Kidney epithelial cell (primary cell): ENCODE results near the genes SRPK3 and L1CAM.

- RAMPAGE, long total RNA = no peak
- RRBS = no CpG with 5 or more reads among the region's 9 CpGs
Observed at GRCh38 chrX:153697958-153698411, 10.3 kb downstream of the SLC6A8 start.

- RAMPAGE, long total RNA = no peak
- RRBS = no CpG with 5 or more reads among the region's 17 CpGs
Observed at GRCh38 chrX:153699839-153700404, 12.2 kb downstream of the SLC6A8 start.

- RAMPAGE, long total RNA = no peak
- RRBS = no CpG with 5 or more reads among the region's 22 CpGs
Observed at GRCh38 chrX:153702865-153703359, 15.2 kb downstream of the SLC6A8 start.

DNA sequence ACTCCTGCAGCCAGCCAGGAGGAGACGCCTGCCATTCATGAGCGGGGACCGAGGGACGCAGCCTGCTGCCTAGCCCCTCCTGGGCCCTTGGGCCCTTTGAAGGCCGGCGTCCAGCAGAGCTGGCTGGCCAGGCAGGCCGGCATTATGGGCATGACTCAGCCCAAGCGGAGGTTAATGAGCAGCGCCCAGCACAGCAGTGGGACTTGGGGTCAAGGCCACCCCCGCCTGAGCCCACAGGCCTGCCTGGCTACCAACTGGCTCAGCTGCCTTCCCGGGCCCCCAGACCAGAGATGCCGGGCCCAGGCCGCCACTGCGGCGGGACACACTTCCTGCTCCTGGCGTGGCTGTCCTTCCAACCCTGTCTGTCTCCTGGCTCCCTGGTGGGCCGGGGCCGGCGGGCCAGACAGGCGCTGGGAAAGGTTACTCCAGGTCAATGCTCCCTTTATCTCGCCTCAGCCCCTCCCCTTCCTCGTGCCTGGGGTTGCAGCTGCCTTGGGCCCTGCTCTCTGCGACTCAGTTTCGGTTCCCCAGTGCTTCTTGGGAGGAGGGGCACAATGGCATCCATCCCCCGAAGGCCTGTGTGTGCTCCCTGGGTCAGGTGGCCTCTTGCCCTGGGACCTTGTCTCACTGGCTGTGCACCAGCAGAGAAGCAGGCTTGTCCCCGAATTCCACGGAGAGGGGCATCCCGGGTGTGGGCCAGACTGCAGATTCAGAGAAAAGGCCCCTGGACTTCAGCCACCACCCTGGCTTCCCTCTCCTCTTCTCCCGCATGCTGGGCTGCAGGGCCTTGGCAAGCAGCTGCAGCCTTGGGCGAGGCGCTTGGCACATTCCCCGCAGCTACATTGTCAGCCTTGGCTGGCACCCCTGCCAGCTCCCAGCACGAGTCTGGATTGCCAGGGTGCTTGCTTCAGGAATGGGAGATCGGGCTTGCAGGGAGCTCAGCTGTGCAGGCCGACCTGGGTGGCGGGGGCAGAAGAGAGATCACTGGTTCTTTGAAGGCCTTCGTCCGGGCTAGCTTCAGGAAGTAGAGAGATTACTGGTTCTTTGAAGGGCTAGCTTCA lies 2.2 kb downstream of the ABCD1 start:
- RAMPAGE, long total RNA = no peak
- RRBS = 41% methylated on average over 5 of the region's 38 CpGs

GRCh38 chrX:153740535-153740974 lies 15.9 kb downstream of the ABCD1 start:
- RAMPAGE, long total RNA = no peak
- RRBS = no CpG with 5 or more reads among the region's 10 CpGs

GRCh38 chrX:153780574-153781188 lies at the start of gene SRPK3:
Gene SRPK3 (plus strand): TSS chrX:153781041.
- RAMPAGE, long total RNA = no peak
- RRBS = 19% methylated on average over 6 of the region's 41 CpGs

DNA sequence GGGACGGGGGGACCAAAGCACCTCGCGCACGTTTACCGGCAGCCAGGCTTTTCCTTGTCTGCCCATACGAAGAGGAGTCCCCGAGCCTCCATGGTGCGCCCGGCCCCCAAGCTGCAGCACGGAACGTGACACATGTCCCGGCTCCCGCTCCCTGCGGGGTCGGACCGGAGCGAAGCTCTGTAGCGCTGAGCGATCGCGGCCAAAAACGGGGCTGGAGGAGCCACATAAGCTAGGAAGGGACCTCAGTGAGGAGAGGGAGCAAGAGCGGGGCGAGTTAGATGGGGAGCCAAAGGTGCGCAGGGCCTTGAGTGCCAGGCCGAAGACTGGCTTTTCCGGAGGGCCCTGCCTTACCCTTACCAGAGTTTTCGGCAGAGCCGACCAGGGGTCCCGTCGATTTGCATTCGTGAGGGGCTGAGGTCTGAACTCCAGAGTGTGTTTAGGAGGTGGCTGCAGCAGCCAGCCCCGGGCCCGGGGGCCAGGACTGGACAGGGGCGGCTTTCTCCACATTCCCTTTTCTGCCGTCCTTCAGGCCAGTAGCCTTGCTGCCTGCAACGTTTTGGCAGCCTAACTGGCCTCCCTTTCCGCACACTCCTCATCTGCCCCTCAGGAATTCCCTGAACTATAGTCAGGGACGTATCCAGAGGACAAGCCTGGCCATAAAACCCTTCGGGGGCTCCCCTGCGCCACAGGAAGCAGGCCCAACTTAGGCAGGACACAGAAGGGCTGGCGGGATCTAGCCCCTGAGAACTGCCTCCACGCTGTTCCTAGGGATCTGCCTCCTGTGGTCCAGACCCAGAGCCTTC lies 628 bp downstream of the SSR4 start:
- RAMPAGE, long total RNA = no peak
- RRBS = 27% methylated on average over 11 of the region's 43 CpGs

- RAMPAGE, long total RNA = no peak
- RRBS = 49% methylated on average over 6 of the region's 14 CpGs
Observed at GRCh38 chrX:153818347-153818816, 12.0 kb downstream of the PDZD4 start.

DNA sequence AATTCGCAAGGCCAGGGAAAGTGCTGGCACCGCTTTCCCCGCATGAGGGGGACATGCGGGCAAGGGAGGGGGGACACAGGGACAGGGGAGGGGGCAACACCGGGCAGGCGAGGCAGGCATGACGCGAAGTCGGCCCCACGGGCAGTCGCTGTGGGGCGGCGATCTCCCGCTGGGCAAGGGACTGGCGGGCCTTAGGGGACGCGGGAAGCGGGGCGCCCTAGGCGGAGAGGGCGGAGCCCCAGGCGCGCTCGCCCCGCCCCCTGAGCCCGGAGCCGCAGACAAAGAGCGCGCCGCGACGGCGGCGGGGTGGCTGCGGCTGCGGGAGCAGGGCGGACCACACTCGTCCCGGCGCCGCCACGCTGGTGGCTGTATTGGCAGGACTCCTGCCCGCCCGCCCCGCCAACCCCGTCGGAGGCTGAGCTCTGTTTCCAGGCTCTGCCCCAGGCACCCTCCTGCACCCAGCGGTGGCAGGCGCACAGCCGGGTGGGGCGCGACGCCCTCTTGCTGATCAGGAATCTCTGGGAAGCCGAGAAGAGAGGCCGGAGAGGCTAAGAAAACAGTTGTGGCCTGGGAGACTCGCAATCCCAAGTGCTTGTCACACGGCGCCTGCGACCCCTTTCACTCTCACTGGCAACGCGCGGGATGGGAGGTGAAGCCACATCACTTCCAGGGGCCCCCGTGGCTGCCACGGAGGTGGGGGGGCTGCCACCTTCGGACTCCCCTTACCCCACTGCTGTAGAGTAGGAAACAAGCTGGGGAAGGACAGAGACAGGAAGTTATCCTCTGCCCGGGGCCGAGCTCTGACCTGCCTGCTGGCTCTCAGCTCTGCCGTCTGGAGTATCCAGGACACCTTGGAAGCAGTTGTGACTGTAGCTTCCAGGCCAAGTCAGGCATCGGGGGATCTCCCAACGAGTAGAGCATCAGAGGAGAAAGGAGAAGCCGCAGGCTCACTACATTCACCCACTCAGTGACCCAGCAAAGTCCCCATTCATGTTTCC lies 11.2 kb downstream of the PDZD4 start:
- RAMPAGE, long total RNA = no peak
- RRBS = 19% methylated on average over 19 of the region's 71 CpGs

- RAMPAGE, long total RNA = no peak
- RRBS = 13% methylated on average over 35 of the region's 78 CpGs
Observed at GRCh38 chrX:153886023-153886715, at the start of gene L1CAM. Gene L1CAM (minus strand): TSS chrX:153886173.

DNA sequence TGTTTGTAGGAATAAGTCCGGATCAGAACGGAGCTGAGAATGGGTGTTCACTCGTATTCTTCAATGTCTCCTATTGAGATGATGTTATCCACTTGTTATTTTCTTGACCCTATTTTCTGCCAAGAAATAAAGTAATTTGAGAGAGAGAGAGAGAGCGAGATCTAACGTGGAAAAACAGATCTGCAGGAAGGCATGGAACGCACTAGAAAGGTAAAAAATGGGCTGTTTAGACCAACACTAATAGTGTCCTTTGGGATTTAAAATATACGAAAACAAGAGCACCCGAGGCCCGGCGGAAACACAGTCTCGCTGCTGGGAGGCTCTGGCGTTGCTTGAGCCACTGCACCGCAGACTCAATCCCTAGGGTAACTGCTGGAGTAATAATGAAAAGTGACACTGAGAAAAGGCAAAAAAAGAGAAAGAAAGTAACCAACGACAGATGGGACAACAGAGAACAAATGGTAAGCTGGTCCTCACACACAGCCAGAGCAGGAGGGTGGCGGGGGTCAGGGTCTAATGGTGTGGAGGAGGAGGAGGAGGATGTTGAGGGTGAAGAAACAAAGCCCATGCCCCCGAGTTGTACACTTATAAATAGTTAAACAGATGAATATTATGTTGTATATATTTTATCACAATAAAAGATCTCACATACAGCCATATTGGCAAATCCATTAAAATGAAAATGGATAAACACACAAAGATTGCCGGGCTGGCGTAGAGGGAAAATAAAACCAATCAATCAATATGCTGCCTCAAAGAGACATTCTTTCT lies 15.4 kb downstream of the IRAK1 start:
- RAMPAGE, long total RNA = no peak
- RRBS = no CpG with 5 or more reads among the region's 18 CpGs

DNA sequence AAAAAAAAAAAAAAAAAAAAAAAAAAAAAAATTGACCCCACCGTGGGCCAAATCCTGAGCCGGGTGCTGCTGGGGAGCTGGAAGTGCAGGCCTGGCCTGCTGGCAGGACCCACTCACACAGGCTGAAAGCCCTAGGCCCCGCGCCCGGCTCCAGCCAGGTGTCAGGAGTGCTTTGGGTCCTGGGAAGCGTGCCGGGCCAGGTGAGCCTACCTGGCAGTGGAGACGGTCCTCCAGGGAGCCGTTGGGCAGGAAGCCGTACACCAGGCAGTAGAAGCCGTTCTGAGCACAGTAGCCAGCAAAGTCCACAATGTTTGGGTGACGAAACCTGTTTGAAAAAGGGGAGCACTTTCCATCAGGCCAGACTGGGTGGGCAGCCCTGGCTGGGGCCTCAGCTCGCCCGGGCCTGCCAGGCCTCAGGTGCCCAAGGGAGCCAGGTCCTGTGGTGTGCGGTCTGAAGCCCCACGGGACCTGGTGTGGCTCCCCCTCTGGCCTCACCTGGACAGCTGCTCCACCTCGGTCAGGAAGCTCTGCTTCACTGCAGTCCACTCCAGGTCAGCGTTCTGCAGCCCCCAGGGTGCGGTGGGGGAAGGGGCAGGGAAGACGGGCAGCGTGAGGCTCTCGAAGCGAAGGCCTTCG lies 1.8 kb downstream of the IRAK1 start:
- RAMPAGE, long total RNA = no peak
- RRBS = 92% methylated on average over 6 of the region's 24 CpGs

GRCh38 chrX:154028747-154029215 lies 9.1 kb upstream of the IRAK1 start:
- RAMPAGE, long total RNA = no peak
- RRBS = no CpG with 5 or more reads among the region's 8 CpGs

DNA sequence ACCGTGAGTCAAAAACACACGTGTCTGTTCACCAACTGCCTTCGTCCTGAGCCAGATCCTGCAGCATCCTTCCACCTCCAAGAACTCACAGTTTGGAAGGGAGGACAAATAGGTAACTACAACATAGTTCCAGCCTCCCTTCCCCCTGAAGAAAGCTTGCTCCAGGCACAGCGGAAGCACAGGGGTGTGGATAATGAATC lies 19.0 kb upstream of the IRAK1 start:
- RAMPAGE, long total RNA = no peak
- RRBS = no CpG with 5 or more reads among the region's 4 CpGs

- RAMPAGE, long total RNA = no peak
- RRBS = no CpG with 5 or more reads among the region's 9 CpGs
Observed at GRCh38 chrX:154040096-154040712, 20.5 kb upstream of the IRAK1 start.

DNA sequence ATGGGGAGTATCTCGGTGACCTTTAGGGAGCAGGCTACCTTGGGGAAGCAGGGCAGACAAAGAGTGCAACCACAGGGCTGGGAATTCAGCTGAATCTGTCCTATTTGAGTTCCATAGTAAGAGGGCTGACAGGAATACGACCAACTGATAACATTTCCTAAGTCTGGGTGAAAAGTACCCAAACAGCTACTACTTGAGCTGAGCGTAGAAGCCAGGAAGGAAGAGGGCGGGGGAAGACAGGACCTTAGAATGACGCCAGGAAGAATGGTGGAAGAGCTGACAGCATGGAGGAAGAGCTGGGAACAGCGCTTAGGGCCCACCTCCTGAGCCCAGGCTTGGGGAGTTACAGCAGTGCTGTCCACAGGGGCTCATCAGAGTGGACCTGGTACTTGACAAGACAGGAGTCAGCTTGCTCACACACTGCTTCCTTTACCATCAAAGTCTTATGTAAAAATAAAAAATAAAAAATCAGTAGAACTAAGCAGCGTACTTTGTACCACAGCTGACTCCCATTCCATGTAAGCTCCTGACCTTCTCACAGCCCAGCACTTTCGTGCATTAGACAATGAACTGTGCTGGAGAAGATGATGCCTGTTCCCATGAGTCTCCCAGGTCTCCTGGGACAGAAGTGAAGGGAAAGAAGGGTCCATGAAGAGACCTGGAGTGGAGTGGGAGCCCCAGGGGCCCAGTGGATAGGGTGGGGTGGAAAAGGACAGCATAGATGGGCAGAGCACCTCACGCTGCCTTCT lies 14.2 kb downstream of the MECP2 start:
- RAMPAGE, long total RNA = no peak
- RRBS = no CpG with 5 or more reads among the region's 9 CpGs

DNA sequence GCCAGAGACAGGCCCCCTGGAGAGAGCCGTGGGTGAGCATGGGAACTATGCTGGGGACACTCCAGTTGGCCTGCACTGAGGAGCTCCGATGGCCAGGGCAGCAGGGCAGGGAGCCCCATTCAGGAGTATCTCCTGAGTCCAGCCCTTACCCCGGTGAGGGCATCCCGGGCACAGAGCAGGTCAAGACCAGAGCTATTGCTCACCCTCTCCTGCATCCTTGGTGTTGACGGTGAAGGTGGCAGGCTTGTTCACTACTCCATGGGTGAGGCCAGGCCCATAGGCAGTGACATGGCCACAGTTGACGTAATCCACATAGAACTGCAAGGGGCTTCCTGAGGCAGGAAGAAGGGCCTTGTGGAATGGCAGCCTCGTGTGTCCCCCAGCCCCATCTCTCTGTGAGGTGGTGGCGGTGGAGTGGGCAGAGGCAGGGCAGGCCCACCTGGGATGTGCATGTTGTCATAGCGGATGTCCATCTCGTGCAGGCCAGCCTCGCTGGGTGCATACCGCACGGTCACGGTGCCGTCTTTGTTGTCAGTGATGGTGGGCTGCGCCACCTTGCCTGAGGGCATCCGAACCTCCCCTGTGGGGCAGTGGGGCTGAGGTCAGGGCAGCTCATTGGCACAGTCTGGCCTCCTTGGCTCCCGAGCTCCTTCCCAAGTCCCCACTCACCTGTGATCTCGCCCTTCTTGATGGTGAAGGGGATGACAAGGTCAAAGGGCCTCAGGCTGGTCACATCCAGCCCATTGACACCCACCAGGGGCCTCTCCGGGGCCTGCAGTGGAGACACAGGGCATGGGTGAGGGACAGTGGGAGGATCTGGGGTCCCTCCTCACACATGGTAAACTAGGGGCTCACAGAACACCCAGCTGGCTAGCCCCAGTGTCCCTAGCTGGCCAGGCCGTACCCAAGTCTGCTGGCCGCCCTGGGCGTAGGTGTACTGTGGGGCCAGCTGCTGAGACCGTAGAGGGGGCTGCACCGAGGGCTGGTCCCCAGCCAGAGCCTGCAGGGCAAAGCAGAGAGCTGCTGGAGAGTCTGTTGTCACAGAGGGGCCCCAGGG lies 20.4 kb downstream of the FLNA start:
- RAMPAGE, long total RNA = no peak
- RRBS = no CpG with 5 or more reads among the region's 25 CpGs

- RAMPAGE, long total RNA = no peak
- RRBS = no CpG with 5 or more reads among the region's 37 CpGs
Observed at GRCh38 chrX:154364194-154365003, 10.0 kb downstream of the FLNA start.

- RAMPAGE, long total RNA = start-site peak on the minus strand at chrX:154371191-154371232, 9,398 and 18,876 reads in 2 replicates
- RRBS = 23% methylated on average over 42 of the region's 104 CpGs
Observed at GRCh38 chrX:154370523-154371406, 3.7 kb downstream of the FLNA start.

- RAMPAGE, long total RNA = no peak
- RRBS = 25% methylated on average over 6 of the region's 50 CpGs
Observed at GRCh38 chrX:154371407-154372004, 2.9 kb downstream of the FLNA start.